ENCODE data around the gene PRPH2.

DNA sequence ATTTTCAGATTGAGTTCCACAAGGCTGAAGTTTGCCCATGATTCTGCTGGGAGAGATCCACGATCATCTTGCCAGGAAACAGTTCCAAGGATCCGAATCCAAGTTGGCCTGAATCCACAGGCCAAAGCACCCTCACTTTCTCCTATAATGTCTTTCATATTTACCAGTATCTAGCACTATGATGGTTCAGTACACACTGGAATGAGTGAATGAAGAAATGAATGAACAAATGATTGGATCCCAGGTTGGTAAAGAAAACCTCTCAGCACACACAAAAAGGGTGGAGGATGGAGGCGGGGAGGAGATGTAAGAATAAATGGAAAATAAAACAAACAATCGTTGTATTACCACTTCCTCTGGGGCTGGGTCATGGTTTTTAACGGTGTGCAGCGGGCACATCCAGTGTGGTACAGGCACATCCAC lies 28.2 kb upstream of the TAF8 start:
- PRO-cap, result no peak
- RRBS, result no CpG with 5 or more reads among the region's 6 CpGs

DNA sequence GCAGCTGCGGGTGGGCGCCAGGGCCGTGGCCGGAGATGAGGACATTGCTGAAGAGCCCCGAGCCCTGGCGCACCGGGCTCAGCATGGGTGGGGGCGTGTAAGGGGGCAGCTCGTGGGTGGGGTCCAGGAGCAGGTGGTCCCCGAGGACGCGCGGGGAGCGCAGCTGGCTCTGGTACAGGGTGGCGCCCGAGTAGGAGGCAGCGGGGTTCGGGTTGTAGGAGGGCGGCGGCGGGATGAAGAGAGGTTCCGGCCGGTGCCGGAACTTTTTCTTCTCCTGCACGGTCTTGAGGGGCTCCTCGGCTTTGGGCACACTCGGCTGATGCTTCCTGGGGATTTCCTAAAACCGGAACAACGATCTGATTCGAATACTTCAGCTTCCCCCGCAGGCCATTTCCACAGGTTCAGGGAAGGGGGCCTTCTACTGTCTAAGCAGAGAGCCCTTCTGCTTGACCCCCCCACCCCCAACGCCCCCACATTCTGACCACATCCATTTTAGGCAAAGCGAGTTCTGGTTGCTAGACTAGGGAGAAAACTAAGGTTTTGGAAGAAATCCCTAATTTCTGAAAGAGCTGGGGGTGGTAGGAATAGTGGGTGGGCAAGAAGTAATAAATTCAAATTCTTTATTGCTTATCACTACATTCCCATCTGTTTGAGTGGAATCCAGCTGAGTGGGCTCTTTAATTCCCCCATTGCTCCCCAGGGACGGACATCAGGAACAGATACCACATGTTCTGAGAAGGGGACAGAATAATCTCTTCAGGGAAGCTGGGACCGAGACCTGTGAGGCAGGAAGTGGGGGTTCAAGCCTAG lies 41.9 kb upstream of the MRPS10 start:
- PRO-cap, result no peak
- RRBS, result 99% methylated on average over 4 of the region's 35 CpGs

GRCh38 chr6:42387194-42387731 lies 64.5 kb downstream of the TRERF1 start:
- PRO-cap, result no peak
- RRBS, result no CpG with 5 or more reads among the region's 6 CpGs

DNA sequence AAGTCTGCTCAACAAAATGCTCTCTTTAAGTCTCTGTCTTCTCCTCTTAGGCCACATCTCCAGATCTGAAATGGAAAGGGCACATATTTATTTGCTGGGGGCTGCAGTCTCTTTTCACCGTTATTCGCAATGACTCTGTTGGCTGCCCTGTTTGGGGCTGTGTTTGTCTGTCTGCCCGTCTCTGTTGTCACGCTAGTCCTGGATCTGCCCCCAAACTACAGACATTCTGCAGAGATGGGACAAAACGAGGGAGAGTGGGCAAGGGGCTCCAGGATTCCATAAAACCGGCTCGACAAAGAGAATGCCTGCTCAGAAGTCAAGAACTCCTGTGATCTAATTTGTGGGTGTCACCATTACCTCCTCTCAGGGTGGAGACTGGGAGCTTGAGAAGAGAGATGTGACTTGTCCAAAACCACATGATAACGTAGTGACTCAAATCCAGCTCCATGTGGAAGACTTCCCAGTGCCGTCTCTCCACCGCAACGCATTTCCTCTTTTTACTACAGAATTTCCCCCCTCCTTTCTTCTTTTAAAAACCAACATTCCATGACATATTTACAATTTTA lies 44.4 kb downstream of the TRERF1 start:
- PRO-cap, result bidirectional peak, plus-strand start at position 435 of the sequence, minus-strand start at position 297 of the sequence
- RRBS, result no CpG with 5 or more reads among the region's 11 CpGs

GRCh38 chr6:42454175-42455139 lies 2.7 kb upstream of the TRERF1 start:
- PRO-cap, result no peak
- RRBS, result no CpG with 5 or more reads among the region's 23 CpGs

DNA sequence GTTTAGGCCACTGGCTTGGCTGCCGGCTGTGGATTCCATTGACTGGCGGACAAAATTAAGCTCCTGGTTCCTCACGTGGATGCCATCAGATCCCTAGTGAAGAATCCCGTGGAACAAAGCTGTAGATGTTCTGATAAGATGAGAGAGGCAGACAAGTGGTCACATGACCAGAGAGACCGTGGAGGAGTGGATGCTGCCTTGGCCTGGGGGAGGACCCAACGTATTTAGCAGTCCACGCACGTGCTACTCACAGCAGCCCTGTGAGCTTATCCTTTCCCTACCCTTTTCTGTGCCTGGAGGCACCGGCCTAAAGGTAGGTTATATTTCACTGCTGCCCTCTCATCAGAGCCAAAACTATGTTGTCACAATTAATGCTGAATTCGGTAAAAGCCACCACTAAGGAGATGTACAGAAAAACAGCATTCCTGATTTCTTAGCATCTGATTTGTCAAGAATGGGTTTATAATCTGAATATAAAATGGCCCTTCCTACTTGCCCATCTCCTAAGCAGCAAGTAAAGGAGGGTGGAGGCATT lies 15.7 kb upstream of the UBR2 start:
- PRO-cap, result no peak
- RRBS, result no CpG with 5 or more reads among the region's 10 CpGs

GRCh38 chr6:42556081-42556495 lies 7.7 kb upstream of the UBR2 start:
- PRO-cap, result no peak
- RRBS, result no CpG with 5 or more reads among the region's 1 CpG

DNA sequence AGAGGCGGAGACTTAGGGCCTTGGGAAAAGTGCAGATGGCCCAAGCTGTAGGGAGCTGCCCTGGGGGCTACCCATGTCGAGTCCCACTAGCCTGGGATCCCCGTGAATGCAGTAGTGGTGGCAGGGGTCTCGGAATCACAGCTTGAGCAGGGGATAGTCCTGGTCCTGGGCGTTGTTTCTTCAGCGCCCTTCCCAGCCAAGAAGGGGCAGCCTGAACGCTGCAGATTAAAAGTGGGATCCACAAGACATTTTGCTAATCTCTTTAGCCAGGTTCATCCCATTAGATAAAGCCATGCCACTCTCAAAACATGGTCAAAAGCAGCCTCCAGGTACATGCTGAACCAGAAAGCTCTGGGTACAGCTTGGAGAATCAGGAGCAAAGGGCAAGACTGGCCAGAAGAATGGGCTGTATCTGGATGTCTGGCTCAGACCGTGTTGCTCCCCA lies at the start of gene PRPH2:
PRPH2 (minus strand) TSS at position 198 of the 445 bp plus-strand sequence.
- PRO-cap, result no peak
- RRBS, result no CpG with 5 or more reads among the region's 8 CpGs

GRCh38 chr6:42727696-42728137 lies 5.3 kb upstream of the PRPH2 start:
- PRO-cap, result no peak
- RRBS, result 94% methylated on average over 1 of the region's 21 CpGs

- PRO-cap, result no peak
Observed at GRCh38 chr6:42777503-42777855, 4.4 kb upstream of the BICRAL start.

DNA sequence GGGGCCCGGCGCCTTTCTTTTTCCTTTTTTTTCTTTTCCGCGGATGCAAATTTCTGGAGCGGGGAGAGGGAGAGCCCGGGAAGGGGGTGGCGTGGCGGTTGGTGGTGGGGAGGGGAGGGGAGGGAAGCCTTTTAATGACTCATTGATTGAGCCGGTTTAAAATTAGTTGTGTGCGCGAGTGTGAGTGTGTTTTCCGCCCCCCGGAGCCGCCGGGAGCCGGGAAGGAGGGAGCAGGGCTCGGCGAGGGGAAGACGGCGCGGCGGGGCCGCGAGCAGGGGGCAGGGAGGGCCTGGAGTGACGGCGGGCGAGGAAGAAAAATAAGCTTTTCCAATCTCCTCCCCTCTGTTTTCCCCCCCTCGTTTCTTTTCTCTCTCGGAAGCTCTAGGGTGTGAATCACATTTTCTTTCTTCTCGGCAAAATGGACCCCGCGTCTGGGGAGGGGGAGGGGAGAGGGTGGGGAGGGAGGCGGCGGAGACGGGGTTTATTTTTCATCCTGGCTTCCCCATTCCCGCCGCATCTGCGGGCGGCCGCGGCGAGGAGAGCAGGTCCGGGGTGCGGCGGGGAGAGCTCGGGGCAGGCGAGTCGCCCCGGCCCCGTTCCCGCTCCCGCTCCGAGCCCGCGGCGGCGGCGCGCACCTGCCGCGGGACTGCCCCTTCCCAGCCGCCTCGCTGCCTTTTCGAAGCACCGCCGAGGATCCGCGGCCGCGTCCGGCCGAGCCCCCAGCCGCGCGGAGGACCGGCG lies 857 bp downstream of the BICRAL start:
- PRO-cap, result bidirectional peak, plus-strand start at position 187 of the sequence, minus-strand start at position 299 of the sequence; bidirectional peak, plus-strand start at position 516 of the sequence, minus-strand start at position 519 of the sequence
- RRBS, result 1% methylated on average over 14 of the region's 77 CpGs

DNA sequence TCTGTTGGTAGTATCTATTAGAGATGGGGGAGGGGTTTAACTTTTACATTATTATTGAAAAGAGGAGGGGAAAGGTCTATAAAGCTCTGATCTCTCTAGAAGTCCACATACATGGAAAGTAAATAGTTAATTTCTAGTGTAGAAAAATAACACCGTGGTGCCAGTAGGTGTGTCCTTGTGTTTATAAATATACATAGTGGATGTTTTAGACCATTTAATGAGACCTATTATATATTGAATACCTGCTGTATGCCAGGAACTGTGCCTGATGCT lies 2.4 kb downstream of the BICRAL start:
- PRO-cap, result bidirectional peak, plus-strand start outside the sequence, minus-strand start at position 120 of the sequence
- RRBS, result no CpG with 5 or more reads among the region's 1 CpG

- PRO-cap, result no peak
- RRBS, result no CpG with 5 or more reads among the region's 10 CpGs
Observed at GRCh38 chr6:42785117-42785514, 3.3 kb downstream of the BICRAL start.

- PRO-cap, result no peak
- RRBS, result no CpG with 5 or more reads among the region's 3 CpGs
Observed at GRCh38 chr6:42789434-42790354, 7.8 kb downstream of the BICRAL start.

- PRO-cap, result no peak
- RRBS, result no CpG with 5 or more reads among the region's 12 CpGs
Observed at GRCh38 chr6:42820649-42821732, 39.1 kb downstream of the BICRAL start.

DNA sequence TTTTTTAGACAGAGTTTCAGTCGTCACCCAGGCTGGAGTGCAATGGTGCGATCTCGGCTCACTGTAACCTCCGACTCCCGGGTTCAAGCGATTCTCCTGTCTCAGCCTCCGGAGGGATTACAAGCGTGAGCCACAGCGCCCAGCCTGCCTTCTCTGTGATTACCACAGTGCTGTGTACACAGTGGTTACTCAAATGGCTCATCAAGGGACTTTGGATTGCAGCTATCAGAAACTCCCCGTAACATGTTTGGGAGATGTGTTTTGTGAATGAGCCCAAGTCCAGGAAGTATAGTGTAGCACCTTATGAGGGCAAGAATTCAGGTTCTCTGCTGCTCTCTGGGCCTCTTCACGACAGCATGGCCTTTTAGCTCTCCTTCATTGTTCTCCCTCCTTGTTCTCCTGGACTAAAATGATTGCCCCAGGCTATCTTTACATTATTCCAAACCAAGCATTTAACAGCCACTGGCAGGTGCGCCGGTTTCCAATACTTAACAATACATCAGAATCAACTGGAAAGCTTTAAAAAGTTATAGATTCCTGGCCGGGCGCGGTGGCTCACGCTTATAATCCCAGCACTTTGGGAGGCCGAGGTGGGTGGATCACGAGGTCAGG lies 34.1 kb upstream of the RPL7L1 start:
- PRO-cap, result no peak
- RRBS, result no CpG with 5 or more reads among the region's 19 CpGs

GRCh38 chr6:42961007-42961651 lies 575 bp downstream of the GNMT start:
- PRO-cap, result no peak
- RRBS, result 5% methylated on average over 13 of the region's 21 CpGs

DNA sequence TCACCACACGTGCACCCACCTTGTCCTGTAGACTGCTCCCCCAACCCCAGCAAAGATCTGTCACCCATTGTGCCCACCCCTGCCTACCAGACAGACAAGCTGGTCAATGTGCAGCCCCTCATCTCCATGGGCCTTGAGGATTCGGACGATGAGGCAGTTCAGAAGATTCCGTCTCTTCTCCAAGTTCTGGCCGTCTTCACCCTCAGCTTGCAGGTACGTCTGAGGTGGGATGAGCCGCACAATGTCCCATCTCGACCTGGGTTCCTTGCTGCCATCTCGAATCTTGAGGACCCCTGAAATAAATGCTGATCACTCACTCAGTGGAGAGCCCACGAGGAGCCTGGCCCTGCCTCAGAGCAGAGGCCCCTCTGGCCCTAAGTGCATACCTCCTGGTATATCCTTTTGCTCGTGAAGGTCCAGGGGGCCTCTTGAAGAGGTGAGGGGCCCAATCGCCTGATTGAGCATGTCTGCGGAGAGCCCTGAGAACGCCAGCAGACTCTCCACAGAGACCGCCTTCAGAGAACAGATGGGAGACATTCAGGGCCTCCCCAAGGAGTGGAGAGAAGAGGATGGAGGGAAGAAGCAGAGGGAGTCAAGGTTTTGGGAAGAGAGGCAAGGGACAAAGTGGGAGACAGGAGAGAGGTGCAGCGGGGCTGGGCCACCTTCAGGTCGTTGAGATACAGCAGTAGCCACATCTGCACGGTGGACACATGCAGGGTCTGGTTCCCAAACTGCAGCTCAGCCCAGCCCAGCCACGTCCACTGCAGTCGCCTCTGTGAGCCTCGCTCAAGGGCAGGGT lies 15.3 kb downstream of the CUL7 start:
- PRO-cap, result no peak
- RRBS, result no CpG with 5 or more reads among the region's 21 CpGs

DNA sequence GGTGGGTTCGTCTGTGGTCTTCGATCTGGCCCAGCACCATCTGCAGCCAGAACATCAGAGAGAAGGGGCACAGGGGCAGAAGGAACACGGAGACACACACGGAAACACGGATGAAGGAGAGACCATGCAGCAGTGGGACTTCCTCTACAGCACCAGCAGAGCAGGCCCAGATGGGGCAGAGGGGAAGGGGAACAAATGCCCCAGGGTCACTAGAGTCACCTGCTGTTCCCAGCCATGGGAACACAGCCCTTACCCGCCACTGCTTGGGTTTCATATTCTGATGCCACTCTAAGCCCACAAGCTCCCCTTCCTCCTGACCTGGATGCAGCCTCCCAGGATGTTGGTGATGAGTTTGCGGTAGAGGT lies 7.1 kb downstream of the CUL7 start:
- PRO-cap, result no peak
- RRBS, result no CpG with 5 or more reads among the region's 7 CpGs

- PRO-cap, result no peak
- RRBS, result no CpG with 5 or more reads among the region's 5 CpGs
Observed at GRCh38 chr6:43069825-43070367, 6.2 kb upstream of the PTK7 start.